Measurements from ENCODE around the gene RGS3.

DNA sequence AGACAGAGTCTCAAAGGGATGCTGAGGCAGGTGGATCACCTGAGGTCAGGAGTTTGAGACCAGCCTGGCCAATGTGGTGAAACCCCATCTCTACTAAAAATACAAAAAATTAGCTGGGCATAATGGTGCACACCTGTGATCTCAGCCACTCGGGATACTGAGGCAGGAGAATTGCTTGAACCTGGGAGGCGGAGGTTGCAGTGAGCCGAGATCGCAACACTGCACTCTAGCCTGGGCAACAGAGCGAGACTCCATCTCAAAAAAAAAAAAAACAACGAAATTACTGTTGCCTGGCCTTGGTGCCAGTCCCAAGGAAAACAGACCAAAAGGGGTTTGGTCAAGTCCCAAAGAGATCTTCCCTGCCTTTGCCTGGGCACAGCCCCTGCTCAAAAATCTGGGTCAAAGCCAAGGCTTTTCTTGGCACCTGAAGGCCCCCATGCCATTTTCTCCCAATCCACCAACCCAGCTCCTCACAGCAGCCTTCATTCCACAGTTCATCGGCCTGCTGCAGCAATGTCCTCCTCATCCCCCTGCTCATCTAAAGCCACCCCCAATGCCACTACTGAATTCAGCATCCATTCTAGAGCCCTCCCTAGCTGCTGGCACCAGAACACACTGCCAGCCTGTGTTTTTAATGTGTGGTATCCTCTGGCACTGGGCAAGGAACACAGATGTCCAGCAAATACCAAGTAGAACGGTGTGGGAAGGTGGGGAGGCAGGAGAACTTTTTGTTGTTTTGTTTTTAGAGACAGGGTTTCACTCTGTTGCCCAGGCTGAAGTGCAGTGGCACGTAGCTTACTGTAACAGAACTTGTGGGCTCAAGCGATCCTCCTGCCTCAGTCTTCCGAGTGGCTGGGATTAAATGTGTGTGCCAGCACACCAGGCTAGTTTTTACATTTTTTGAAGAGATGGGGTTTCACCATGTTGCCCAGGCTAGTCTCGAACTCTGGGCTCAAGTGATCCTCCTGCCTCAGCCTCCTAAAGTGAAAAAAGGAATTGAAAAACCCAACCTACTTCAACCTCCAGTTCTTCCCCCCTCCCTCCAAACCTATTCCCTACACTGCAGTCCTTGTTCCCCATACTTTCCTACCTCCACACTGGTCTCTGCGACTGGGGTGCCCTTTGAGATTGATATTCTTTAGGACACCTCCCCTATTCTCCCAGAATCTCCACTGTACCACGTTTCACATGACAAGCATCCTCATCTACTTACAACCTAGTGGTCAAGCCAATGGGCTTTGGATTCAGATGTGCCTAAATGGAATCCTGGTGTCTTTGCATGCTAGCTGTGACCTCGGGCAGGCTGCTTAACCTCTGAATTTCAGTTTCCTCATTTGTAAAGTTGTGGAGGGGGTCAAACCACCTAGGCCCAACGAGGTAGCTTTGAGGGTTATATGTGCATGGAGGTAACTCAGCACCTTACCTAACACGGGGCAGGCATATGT lies 4.7 kb downstream of the HDHD3 start:
- PRO-cap = no peak

DNA sequence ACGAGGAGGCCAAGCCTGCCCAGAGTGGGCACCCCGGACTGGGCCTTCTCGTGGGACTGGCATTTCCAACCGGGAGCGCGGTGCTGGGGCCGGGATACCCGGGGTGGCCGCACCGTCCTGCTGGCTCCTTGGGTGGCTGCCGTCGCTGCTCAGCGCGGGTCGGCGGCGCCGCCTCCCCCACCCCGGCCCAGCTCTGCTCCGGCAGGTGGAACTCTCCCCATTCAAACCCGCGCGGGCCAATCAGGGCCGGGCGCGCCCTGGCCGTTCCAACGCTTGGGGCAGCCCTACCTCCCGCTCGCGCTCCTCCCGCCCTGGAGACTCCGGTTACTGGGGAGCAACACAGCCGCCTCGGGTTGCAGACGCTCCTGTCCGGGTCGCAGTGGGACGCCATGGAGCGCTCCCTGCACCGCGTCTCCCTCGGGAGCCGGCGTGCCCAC lies at the start of gene RGS3:
TSS of gene RGS3 (plus strand) at position 314 of the 437 bp plus-strand sequence.
- PRO-cap = bidirectional peak, plus-strand start at position 314 of the sequence, minus-strand start at position 147 of the sequence

DNA sequence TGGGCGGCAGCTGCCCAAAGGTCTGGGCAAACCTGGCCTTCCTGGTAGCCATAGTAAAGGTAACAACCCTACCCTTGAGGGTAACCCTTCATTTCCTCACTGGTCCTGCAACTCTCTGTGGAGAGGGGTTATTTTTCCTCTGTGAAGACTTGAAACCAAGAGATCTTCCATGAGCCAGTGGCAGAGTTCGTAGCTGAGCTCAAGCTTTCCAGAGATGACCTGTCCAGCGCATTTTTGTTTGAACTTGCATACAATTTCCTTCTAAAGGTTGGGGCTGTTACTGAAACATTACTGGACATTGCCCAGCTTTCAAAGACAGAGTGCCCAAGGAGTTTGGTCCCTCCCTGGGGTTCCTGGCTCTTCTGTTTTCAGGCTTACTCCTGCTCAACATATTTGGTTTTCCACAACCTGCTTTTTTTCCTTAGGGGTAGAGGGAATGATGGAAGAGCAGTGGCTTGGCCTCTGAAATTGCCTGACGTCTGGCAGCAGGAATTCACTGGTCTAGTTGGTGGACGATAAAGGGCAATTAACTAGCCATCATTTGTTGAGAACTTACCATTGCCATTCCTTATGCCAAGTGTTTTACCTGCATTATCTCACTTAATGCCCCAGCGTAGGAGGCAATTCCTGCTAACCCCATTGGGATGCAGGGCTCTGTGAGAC lies 1.1 kb downstream of the RGS3 start:
- PRO-cap = no peak

DNA sequence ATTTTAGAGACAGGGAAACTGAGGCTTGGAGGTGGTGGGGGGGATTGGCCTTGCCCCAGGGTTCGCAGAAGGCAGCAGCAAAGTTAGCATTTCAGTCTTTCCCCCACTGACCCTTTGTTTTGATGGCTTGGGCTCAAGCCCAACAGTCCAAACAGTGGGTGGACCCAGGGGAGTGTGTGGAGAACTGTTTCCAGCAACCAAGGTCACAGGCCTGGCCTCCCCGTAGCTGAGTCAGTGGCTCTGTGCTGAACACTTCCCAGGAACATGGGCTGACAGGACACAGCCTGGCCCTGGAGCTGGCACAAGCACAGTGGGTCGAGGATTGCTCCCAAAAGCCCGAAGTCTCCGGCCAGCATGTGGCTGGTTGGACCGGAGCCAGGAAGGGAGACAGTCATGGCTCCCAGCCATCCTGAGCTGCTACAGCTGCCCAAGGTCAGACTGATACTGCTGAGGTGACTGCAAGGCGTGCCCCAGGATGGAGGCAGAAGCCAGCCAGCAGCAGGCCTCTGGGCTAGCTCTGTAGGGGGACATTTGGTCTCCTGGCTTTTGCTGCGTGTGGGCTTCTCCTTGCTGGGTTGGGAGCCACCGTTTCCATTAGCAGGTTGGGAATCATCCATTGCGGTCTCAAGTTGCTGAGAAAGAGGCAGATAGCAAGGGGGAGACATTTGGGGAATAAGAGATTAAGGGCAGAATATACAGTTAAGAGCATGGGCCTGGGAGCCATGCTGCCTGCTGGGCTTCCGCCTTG lies 95.6 kb downstream of the RGS3 start:
- PRO-cap = no peak

GRCh38 chr9:113573393-113573842 lies 109.9 kb downstream of the RGS3 start:
- PRO-cap = no peak

DNA sequence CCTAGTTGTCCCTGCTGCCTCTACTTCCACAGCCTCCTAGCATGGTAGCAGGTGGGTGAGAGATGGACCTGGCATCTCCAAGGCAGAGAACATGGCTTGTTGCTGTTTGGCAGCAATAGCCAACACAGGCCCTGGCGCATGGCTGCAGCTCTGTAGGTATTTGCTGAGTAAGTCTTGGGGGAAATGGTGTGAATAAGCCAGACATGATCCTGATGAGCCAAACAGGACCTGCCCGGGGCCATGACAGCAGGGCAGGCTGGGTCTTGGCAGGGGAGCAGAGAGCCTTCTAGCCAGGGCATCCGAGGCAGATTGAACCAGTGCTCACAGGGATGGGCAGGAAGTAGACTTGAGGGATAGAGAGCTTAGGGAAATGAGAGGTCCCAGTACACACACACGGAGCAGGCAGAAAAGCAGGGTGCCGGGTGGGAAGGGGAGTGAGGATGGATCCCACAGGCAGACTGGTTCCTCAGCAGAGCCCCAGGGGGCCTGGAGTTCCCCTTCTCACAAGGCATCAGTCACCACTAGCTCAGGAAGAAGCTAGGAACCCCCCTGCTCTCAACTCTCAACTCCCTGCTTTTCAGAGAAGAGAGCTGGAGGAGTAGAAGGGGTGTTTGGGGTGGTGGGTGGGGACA lies 111.0 kb downstream of the RGS3 start:
- PRO-cap = no peak

DNA sequence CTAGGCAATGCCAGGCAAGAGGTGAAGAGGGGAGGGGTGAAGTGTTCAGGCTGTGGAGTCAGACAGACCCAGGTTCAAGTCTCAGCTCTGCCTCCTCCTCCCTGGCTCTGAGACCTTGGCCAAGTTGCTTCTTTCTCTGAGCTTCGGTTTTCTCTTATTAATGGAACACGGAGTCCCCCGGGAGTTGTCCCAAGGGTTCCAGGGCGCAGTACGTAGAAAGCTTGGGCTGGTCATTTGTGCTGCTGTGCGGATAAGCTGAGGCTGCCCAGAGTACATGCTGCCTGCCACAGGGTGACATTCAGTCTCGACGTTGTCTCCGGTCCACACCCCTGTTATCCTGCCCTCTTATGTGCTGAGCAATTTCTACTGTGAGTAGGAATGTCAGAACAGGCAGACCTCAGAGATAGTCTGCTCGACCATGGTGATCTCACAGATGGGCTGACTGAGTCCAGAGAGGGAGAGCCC lies 123.8 kb downstream of the RGS3 start:
- PRO-cap = no peak

DNA sequence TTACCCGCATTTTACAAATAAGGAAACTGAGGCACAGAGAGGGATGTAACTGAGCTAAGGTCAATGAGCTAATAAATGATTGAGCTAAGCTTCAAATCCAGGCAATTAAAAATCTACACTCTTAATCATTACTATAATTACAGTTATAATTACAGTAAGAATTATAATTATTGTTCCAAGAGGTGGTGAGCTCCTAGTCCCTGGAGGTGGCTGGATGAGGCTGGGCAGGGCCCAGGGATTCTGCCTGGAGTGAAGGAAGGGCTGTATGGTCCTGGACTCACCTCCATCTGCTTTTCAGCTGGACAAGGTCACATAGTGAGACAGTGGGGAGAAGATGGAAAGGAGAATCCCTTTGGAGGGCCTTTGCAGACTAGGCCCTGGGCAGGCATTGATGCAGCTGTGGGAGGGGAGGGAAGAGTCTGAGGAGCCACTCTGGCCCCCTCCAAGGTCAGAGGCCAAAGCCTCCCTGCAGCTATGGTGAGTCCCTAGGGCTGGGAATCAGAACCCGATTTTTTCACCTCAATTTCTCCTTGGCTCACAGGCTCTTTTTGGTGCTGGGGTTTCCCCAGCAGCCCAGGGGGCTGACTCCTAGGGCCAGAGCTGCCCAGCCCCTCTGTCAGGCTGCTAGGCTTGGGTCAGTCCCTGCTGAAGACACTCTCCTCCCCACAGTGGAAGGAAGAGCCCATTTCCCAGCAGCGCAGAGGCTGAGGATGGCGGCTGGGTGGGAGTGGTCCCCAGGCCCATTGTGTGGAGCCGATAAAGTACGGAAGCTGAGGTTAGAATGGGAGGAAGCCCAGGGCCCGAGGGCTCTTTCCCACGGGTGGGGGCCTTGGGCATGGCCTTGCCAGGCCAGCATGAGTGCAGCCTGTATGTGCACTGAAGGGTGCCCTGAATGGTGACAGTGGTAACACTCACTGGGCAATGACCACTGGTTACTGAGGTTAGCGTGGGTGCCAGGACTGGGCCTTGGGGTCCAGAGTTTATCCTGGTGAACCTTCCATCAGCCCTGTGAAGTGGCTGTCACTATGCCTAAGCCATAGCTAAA lies 125.6 kb downstream of the RGS3 start:
- PRO-cap = unidirectional peak, minus-strand start at position 615 of the sequence

DNA sequence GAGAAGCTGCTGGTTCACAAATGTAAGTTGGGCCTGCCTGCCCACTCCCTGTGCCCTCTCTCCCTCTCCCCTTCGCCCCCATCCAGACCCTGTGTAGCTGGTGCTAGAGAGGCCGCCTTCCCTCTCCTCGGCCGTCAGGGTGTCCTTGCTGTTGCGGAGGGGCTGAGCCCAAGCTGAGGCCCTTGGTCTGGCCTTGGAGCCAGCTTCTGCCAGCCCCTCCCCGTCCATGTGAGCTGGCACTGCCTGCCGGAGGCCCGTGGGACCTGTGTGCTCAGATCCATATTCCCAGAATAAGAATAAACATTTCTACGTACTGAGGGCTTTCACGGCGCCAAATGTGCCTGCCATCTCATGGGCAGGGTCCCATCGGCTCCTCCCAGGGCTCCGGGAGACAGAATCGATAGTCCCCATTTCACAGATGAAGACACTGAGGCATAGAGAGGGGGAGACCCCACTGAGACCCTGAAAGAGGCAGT lies 131.5 kb downstream of the RGS3 start:
- PRO-cap = bidirectional peak, plus-strand start at position 307 of the sequence, minus-strand start at position 169 of the sequence

DNA sequence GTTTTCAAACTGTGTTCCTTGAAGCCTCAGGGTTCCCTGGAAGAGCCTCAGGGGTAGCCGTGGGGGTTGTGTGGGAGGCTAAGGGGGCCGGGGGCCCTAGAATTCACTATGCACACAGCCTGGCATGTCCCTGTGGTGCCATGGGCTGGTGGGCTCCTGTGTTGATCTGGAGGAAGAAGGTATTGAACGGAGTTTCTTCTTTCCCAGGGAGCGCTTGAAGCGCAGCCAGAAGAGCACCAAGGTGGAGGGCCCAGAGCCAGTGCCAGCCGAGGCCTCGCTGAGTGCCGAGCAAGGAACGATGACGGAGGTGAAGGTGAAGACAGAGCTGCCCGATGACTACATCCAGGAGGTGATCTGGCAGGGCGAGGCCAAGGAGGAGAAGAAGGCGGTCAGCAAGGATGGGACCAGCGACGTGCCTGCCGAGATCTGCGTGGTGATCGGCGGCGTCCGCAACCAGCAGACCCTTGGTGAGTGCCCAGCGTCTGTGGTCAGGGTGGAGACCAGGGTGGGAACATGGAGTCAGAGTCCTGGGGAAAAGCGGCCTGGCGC lies 89.9 kb downstream of the AMBP start:
- PRO-cap = no peak

GRCh38 chr9:114153632-114154631 lies 1.4 kb upstream of the COL27A1 start:
- PRO-cap = no peak

GRCh38 chr9:114209285-114209814 lies 54.0 kb downstream of the COL27A1 start:
- PRO-cap = unidirectional peak, plus-strand start at chr9:114209639

DNA sequence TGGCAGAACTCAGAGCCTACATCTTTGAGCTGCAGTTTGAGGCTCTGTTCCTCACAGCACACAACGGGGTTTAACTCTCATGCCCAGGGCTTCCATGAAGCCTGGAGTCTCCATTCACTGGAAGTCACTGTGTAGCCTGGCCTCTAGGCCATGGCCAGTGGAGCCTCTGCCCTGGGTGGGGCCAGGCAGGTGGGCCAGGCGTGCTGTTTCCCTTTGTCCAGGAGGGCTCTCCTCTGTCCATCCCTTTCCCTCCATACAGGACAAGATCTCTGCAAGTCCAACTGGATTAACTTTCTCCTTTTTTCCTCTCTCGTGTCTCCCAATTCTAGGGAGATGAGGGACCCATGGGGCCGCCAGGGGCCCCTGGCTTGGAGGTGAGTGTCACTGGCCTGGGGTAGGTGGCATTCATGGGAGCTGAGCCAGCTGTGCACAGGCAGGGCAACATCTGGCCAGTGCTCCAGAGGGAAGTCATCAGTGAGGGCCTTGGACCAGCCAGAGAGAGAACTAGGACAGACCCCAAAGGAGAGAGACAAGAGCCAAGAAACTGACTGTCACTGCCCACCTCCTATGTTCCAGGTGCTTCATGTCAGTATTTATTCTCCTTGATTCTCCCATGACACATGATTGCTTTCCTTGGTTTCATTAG lies 80.9 kb upstream of the ORM1 start:
- PRO-cap = no peak

DNA sequence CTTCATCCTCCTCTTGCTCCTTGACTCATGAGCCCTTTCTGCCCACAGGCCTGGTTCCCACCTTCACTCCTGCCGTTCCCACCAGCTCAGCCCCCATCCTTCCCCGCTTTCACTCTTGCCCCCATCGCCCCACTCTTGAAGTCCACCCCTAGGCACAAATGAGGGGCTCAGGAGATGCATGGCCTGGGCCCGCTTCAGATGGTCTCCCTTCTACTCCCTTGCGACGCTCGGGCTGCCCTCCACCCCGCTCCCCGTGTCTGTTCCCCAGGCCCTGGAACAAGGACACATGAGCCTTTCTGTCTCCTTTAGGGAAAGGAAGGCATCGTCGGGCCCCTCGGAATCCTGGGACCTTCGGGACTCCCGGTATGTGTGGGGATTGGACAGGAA lies 22.1 kb upstream of the ORM1 start:
- PRO-cap = no peak

- PRO-cap = no peak
Observed at GRCh38 chr9:114318997-114319590, 3.8 kb upstream of the ORM1 start.

- PRO-cap = no peak
Observed at GRCh38 chr9:114330337-114331010, 805 bp downstream of the ORM2 start.

DNA sequence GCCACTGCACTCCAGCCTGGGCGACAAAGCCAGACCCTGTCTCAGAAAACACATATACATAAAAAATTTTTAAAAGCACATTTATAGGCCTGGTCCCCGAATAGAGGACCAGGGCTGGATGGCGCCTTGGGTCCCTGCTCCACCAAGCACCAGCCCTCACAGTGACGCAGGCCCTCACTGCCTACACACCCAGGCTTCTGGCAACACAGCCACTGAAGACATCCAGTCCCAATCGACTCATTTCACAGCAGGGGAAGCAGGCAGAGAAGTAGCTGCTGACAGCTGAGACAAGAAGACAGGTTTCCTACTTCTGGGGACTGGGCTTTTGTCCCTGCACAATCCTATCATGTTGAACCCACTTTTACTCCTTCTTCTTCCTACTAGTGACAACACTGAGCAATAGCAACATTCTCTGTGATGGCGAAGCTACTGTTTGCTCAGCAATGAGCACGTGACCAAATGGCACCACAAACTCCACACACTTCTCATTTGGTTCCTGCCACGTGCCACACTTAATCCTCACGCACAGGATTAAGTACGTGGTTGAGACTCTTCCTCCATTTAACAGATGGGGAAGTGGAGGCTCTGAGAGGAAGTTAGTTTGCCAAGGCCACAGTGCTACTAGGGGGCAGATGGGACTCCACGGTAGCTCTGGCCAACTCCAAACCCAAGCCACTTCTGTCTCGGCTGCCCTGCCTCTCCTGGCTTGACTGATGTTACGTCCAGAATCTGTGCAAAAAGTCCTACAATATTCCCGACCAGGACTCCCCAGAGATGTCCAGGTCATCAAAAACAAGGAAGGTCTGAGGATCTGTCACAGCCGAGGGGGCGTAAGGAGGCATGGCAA lies 10.6 kb downstream of the ORM2 start:
- PRO-cap = no peak

DNA sequence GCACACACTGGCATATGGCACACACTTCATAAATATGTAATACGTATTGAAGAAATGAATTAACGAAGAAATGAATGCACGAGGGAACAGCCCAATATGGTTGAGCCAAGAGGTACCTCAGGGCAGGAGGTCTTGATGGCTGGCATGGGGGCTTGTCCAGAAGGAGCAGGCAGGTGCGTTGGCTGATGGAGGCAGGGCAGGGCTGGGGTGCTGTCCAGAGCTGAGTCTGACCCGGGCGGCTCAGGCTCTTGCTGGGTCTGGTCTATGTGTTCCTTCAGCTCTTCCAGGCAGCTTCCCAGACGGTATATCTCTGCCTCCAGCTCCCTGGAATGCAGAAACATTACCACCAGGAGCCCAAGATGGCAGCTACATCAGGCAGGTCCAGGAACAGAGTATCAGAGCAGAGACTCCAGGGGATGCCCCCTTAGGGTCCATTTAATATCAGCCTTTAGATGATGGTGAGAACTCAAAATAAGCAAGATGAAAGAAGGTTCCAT lies 26.1 kb downstream of the AKNA start:
- PRO-cap = no peak

DNA sequence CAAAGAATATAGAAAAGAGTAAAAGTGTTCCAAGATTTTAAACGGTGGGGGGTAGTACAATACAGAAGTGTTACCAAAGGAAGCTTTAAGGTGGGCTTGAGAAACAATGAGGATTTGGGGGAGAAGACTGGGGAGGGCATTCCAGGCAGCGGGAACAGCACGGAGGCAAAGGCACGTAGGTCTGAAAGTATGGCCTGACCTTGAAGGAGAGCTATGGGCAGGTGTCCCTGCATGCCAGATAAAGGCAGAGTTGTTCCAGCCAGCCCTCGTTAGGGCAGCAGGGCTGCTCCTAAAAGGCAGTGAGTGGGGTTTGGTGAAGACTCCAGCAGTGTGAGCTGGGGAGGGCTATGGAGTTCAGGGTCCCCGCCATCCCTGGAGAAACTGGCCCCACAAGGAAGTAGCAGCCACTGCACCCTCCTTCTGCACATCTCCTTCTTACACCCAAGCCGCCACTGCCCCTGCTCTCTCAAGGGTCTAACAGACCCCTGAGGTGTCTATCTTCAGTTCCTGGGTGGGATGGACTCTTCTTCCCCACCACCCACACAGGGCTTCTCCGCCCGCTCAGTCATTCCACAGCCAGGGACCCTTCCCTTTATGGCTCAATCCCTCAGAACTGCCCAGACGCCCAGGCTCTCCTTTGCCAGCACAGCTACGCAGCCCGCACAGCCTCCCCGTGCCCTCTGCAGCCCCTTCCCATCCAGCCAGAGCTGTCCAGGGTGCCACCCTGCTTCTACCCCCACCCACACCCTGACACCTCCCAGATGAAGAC lies 1.4 kb downstream of the AKNA start:
- PRO-cap = no peak

- PRO-cap = no peak
Observed at GRCh38 chr9:114396613-114397454, 9.1 kb upstream of the AKNA start.

Data from right cardiac atrium (tissue), 1 donor.